Subcutaneous preadipocyte (primary cell): ENCODE results near the gene STIM2.

GRCh38 chr4:26150877-26151336, 169.9 kb upstream of the RBPJ start:
- CAGE, long polyA plus RNA, result no peak

DNA sequence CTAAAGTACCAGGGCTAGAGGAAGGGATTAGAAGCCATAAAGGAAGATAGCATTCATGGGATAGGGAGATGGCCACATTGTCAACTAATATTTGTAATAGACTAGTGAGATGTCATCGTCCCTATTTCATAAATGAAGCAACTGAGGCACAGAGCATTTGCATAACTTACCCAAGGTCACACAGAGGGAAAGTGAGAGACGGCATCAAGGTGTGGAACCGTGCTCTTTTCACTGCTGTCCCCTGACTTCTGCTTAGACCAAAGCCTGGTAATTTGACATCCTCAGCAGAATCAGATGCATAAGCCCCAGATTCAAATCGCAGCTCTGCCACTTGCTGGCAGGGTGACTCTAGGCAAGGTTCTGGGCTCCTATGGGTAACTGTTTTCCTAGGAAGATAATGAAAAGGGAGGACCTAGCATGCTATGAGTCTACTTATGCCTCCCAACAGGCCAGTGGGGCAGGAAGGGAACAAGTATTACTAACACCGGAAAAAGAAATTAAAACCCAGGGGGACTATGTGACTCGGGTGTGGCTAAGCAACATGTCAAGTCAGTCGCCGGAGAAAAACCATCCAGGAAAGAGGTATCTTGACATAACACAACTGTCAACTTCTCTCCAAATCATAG, 45.7 kb upstream of the RBPJ start:
- CAGE, long polyA plus RNA, result no peak

- CAGE, long polyA plus RNA, result no peak
Observed at GRCh38 chr4:26576514-26576876, 7.4 kb upstream of the TBC1D19 start.

GRCh38 chr4:26826479-26827337, 33.9 kb upstream of the STIM2 start:
- CAGE, long polyA plus RNA, result no peak

DNA sequence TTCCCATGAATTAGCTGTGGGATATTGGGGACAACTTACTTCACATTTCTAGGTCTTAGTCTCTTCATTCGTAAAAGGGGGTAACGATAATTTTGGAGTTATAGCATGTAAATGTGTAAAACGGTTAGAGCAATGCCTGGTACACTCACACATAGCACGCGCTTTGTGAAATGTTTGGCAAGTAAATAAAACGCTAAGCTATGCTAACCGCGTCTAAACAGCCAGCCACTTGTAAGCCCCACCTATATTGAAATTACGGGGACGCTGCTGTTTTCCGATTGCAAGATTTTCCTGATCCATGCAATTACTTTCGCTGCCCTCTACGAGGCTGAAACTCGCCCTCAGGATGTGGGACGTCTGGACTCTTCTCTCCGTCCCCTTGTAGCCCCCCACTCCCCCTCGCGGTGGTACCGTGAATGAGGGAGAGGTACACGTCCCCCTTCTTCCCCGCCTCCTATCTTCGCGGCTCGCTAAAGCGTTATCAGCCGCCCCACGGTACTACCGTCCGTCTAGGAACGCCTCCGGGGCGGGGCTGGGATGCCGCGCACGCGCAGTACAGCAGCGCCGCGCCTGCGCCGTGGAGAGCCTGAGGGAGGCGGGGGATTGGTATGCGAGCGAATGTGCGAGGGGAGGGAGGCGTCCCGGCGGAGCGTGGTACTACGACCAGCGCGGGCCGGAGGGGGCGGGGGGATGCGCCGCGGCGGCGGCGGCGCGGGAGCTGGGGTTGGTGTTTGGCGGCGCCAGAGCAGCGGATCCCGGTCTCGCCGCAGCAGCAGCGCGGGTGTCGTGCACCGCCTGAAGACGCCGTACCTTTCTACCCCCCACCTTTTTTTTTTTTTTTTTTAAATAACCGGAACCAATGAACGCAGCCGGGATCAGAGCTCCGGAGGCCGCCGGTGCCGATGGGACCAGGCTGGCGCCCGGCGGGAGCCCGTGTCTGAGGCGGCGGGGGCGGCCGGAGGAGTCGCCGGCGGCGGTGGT, at the start of gene STIM2:
Gene STIM2, plus strand, starts transcription at position 743 of the 981 bp plus-strand sequence.
- CAGE, long polyA plus RNA, result no peak

DNA sequence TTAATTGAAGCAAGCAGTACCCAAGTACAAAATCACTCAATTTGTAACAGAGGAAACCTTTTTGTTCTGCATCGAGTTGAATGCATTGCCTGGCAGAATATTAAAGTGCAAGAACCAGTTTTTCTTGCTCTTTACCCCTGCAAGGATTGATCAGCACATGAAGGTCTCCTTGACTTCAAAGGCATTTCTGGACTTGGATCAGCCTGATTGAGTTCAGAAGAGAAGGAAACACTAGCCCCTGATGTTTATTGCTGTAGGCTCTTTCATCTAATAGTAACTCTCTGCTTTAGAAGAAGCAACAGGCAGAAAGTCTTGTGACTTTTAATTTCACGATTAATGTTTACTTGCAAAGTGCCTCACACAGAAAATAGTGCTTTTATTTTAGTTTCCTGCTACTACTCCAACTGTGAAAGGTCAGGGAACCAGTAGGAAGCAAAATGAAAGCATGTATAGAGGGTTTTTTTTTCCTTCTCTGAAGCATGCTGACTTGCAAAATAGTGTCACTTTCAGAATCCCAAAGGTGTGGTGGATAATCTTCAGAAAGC, 69.0 kb downstream of the PCDH7 start:
- CAGE, long polyA plus RNA, result no peak

- CAGE, long polyA plus RNA, result no peak
Observed at GRCh38 chr4:36235095-36235756, 9.1 kb downstream of the ARAP2 start.

DNA sequence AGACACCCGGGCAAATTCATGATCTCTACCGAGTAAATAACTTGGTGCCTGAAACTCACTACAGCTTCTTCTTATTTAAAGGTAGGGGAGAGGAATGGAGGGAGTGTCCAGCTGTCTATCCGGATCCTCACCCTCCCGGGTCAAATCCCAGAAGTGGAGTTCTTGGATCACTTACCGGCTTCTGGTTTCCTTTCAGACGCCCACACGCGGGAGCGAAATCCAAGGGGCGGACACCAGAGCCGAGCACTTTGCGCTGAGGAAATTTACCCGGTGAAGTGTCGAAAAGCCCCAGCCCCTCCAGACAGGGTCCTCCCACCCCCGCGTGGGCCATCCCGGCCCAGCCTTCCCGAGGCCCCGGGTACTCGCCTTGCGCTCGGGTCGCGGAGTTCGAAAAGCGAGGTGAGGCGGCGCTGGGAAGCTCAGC, 489 bp downstream of the ARAP2 start:
- CAGE, long polyA plus RNA, result no peak

- CAGE, long polyA plus RNA, result no peak
Observed at GRCh38 chr4:37428411-37428932, 25.3 kb upstream of the C4orf19 start.

DNA sequence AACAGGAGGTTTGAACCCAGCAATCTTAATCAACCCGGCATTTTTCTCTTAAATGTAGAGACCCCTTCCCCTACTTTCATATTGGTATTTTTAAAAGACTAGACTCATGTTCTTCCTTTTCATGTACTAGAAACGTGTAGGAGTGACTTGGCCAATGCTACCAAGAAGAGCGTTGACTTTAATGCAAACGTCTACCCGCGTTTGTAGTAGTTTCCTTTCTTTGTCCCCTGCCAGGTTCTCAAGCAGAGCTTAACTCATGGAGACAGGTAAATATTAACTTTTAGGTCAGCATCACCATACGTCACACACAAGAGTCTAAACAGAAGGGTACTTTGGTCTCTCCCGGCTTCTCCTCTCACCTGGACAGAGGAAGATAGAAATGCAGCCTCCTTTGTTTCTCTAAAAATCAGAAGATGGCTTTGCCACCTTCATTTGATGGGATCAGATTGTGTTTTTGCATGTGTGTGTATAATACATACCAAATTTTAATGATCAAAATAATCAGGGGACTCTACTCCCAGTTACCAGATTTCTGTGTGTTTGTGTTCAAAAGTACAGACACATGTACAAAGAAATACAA, 36.7 kb downstream of the C4orf19 start:
- CAGE, long polyA plus RNA, result no peak

GRCh38 chr4:37595770-37596112, 90.4 kb downstream of the RELL1 start:
- CAGE, long polyA plus RNA, result no peak

DNA sequence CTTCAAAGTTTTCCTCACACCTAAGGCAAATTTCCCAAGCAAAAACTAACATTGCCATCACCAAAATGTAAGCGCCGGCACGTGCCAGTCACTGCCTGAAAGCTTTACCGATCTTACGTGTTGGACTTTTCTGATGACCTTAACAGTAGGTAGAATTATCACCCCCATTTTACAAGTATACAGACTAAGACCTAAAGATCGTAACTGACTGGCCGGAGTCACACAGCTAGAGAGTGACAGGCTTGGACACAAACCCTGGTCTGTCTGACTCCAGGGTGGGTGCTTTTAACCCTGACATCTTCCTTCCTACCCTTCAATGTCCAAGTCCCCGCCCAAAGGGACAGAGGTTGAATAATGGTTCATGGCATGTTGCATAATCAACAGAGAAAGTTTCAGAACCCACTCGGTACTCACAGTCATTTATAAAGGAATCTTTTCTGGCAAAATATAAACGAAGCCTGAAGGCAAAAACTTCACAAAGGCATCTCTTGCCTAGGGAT, 44.4 kb downstream of the RELL1 start:
- CAGE, long polyA plus RNA, result no peak

DNA sequence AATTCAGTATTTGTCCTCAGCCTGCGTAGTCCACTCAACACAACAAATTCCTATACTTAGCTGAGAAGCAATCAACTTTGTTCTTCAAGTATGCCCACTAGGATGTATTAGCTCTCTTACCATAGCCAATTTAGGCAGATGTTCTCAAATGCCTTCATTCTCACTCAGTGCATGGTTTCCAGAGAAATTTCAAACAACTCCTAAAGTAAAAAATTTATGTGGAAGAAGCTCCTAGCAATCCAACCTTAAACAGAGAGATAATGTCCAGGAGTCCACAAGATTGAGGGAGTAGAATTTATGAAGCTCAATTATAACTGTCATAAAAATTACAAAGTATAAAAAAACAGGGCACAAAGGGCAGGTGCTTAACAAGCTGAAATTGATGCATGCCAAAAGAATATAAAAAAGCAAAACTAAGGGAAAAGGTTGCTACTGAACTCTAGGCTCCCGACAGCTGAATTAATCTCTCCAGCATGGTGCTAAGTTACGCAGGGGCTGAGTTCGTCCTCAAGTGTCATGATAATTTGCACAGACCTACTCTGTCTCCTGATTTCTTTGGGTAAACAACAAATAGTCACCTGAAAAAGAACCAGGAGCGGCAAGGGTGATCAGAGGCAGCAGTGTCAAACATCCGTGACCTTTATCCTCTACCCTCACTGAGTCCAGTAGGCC, 47.1 kb upstream of the RELL1 start:
- CAGE, long polyA plus RNA, result no peak

GRCh38 chr4:37892973-37893426, 2.1 kb downstream of the TBC1D1 start:
- CAGE, long polyA plus RNA, result no peak

- CAGE, long polyA plus RNA, result no peak
Observed at GRCh38 chr4:38079012-38079446, 118.8 kb downstream of the PTTG2 start.

DNA sequence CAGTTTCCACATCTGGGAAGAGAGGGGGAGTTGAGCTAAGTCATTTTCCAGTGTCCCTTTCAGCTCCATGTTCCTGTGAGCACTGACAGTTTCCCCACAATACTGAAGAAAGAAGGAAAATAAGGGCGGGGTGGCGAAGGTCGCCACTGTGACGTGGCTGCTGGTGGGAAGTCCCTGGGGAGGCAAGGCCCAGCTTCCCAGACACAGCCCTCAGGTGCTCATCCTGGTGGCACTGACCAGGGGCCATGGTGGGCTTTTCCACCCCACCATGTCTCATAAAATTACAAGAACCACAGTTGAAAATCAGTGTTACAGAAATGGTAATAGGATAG, 121.9 kb downstream of the PTTG2 start:
- CAGE, long polyA plus RNA, result no peak

DNA sequence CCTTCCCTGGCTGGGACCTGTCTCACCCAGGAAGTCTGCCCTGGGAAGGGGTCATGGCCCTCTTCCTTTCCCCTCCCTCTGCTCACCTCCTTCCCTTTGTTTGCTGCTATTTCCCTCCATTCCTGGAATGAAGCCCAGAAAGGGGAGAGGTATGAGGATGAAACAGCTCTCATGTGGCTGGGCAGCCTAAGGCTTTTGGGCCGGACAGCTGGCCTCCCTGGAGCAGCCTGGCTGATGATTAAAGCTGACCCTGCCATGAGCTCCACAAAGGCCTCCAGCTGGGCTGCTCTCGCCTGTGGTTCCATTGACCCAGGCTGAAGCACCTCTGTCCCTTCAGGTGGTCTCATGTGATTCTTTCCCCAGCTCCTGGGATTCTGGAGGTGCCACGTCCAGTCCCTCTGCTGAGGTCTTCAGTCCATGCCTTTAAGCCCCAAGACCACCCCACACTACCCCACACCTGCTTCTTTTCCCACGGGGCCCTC, 202.1 kb downstream of the PTTG2 start:
- CAGE, long polyA plus RNA, result no peak

DNA sequence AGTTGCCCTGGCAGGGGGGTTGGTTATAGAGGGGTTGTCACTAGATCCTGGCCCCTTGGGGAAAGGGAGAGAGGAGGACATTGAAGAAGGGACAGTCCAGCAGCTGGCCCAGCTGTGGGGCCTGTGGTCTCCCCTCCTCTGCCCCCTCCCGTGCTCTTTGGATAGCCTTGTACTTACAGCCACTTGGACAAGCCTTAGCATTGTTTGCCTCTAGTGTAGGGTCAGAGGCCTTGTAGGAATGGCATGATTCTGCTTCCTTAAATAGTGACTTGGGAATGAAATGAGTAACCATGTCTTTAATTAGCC, 230.5 kb downstream of the PTTG2 start:
- CAGE, long polyA plus RNA, result no peak

DNA sequence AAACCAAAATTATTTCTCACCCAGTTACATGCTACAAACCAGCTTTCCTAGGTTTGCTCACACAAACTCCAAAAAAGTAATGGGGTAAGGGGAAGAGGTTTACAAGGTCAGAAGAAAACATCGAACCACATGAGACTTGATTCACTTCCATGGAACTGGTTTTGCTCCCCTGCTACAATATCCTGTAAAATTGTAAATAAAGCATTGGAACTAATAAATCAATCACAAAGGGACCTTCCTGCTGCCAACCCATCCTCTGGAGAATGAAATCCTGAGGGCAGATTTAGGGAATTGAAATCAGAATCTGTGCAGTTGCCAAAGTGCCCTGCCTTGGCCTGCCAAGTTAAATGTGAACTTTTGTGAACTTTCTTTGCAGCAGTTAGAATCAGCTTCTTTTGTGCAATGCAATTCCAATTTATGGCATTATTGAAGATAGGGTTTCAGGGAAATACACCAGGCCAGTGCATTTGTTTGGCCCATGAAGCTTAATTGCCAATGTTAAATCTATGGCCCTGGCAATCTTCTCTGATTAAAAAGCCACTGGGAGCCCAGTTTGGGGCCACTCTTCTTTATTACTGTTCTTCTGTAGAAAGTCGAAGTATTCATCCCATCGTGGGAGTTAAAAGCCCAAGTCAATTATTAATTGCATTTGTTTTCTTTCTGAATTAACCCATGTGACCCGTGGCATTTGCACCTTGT, 263.1 kb downstream of the PTTG2 start:
- CAGE, long polyA plus RNA, result no peak

- CAGE, long polyA plus RNA, result no peak
Observed at GRCh38 chr4:38266688-38266887, 306.4 kb downstream of the PTTG2 start.